Bronchus fibroblast of lung (primary cell): ENCODE data around the genes CEP85L and HSF2.

DNA sequence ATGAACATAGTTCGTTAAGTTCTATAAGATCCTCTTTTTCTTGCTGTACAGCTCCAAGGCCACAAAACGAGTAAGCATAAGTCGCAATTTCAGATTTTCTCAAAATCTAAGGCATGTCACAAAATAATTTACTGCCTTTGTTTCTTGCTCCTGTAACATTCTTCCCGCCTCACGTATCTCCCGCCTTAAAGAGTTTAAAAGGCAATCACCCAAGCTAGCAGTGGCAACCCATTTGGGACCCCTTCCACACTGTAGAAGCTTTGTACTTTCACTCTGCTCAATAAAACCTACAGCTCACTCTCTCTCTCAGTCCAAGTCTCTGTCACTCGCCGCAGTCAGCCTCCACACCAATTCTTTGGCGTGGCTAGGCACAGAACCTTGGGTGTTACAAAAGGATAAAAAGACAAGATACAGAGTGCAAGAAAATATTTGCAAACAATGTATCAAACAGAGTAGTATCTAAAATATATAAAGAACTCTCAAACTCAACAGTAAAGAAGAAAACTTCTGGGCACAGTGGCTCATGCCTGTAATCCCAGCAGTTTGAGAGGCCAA lies 24.9 kb downstream of the CEP85L start:
- RAMPAGE, long total RNA: no peak

DNA sequence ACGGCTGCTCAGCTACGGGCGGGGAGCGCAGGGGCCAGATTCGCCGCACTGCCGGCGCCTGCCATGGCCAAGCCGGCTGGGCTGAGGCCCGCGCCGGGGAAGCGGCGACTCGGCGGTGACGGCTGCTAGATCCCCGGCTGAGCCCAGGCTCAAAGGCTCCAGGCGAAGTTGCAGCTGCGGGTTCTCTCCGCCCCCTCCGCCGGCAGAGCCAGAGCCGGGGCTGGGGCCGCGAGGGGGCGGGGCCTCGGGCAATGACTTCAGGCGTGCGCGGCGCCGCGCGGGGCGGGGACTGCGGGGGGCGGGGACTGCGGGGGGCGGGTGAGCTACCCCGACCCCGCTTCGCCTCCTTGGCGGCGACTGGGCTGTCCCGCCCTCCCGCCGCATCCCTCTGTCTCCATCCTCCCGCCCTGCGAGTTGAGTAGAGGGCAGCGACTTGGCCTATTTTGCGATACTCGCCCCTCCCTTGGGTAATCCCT lies at the start of gene CEP85L:
Gene CEP85L, minus strand, starts transcription at position 187 of the 476 bp plus-strand sequence.
- RAMPAGE, long total RNA: no peak

DNA sequence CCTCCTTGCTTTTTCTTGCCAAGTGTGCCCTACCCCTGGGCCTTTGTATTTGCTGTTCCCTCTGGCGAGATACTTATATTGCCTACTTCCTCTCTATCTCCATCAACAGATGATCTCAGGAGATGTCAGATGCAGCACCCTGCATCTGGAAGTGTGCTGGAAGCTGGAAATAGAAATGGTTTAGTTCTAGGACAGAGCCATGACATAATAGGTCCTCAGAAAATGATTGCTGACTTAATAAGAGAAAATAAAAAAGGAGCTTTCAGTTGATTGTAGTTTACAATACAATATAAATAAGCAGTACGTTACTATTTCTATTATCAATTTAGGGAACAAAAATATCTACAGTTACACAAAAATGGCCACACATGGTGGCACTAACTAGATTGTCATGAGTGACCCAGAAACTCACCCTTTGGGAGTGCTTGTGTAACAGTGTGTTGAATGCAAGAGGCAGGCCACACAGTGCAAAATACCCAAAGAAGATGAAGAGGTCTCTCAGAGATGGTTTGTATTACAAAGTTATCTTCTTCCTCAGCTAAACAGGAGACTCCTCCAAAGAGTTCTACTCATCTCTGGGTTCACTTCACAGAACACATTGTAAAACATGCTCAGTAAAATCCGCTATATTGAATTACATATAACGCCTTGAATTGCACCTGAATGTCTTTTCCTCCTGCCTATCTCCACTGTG lies 5.6 kb downstream of the ASF1A start:
- RAMPAGE, long total RNA: no peak

GRCh38 chr6:119077696-119078372 lies 630 bp downstream of the FAM184A start:
- RAMPAGE, long total RNA: no peak

GRCh38 chr6:119078911-119079511 lies 547 bp upstream of the FAM184A start:
- RAMPAGE, long total RNA: no peak

- RAMPAGE, long total RNA: no peak
Observed at GRCh38 chr6:119147446-119147906, 69.0 kb upstream of the FAM184A start.

DNA sequence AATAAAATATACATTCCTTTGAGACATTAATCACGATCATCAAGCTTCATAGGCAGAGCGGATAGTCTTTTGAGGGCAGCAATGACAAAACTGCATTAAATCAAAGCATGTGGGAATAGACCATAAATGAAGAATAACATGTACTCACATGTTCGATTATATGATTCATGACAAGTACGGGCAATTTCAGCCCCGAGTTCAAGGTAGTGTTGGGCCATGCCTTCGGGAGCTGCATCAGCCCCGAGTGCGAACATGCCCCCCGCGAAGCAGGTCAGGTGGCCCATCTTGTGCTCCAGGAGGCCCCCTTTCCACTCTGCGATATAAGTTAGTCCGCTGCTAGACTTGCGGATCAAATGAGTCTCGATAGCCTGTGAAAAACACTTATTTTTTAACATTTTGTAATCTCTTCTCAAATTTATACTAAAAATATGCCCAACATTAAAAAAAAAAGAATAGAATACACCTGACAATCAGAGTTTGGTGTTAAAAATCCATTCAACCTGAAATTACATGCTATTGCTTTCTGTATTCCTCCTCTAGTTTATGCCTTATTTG lies 111.1 kb upstream of the FAM184A start:
- RAMPAGE, long total RNA: no peak

DNA sequence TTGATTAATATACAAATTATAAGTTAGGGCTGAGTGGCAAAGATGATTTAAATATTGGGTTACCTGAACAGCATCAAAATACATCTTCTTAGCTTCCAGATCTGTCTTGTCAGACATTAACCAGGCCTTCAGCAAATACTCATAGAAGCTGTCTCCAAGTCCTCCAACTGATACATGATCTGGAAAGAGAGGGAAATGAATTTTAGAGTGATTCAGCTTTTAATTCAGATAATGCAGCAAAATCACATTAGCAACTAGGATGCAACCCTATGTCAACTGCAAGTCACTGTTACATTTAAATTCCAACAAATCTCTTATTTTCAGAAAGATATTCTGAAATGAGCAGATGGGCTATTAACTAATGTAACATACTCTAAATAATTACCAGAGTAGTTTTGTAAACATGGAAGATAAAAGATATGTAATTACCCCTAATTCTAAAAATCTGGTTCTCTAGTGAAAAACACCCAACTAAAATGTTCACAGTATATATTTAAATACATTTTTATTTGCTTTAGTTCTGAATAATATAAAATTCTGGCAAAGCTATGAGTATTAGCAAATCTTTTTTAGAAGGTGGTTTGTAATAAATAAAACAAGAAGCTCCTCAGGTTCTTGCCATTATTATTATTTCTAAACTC lies 115.4 kb upstream of the FAM184A start:
- RAMPAGE, long total RNA: no peak

DNA sequence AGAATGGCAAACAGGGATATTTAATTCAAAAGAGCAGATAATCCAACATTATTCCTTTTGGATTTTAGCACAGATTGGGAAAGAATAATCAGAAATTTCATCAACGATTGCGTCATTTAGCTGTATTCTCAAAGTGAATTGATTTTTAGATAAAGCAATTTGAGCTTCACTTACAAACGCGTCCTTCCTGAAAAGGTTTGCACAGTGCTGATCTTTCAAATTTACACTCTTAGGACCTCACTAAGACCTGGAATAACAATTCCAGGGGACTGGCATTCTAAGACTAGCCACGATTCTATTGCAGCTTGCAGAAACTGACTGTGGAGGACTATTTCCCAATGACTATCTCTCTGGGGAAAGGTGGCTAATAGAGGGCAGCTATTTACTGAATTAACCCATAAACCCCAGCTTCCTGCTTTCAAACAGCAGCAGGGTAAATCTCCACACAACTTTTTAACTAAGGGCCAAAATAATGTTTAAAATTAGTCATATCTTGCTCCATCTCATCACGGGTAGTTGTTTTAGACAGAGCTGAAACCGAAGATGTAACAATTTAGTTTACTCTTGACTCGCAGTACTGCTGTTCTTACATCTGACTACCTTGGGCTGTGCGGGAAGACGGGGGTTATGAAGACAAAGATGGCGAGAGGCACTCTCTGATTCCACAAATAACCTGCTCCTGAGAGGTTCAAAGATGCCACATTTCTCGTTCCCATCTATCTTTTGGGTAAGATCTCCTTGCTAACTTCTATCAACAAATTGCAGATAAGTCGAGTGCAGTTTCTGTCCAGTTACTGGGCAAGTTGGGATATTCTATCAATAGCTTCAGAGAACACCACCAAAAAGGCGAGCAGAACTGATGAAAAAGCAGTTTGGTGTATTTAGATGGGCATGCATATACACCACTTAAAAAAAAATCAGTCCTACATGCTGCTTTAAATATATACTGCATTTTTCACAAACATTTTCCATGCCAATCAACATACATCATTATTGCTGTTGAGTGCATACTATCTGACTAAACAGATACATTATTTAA lies 131.4 kb upstream of the FAM184A start:
- RAMPAGE, long total RNA: no peak

- RAMPAGE, long total RNA: no peak
Observed at GRCh38 chr6:119251061-119251895, 98.3 kb downstream of the MAN1A1 start.

DNA sequence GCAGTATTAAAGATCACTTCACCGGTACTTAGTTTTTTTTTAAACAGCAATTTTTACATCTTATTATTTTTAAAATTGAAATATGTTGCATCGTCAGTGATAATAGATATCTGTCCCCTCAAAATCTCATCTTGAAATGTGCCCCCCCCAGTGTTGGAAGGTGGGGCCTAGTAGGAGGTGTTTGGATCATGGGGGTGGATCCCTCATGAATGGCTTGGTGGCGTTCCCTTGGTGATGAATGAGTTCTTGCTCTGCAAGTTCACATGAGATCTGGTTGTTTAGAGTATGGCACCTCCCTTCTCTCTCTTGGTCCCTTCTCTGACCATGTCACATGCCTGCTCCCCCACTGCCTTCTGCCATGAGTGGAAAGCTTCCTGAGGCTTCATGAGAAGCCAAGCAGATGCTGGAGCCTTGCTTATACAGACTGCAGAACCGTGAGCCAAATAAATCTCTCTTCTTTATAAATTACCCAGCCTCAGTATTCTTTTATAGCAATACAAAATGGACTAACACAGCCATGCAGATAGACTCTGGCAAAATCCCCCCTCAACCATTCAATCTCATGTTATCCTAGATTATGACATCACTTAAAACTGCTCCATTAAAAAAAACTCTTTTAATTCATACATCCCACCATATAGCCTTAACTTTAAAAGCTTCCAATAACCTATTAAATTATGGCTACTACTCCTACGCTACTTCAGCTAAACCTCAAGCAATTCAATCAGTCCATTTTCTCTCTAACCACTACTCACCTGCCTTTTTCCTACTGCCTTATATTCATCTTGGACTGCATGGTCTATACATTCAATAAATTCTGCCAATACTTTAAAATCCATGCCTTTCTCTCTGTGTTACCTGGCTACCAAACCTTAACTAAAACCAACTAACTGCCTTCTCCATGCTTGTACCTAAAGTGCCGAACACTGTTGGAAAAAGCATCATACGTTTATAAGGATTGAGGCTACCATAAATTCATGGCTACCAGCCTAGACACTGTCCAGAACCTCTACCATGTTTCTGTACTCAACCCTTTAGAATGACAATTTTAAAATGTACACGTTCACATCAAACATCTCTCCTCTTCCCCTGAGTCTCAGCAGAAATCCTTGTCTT lies 70.7 kb downstream of the MAN1A1 start:
- RAMPAGE, long total RNA: no peak

DNA sequence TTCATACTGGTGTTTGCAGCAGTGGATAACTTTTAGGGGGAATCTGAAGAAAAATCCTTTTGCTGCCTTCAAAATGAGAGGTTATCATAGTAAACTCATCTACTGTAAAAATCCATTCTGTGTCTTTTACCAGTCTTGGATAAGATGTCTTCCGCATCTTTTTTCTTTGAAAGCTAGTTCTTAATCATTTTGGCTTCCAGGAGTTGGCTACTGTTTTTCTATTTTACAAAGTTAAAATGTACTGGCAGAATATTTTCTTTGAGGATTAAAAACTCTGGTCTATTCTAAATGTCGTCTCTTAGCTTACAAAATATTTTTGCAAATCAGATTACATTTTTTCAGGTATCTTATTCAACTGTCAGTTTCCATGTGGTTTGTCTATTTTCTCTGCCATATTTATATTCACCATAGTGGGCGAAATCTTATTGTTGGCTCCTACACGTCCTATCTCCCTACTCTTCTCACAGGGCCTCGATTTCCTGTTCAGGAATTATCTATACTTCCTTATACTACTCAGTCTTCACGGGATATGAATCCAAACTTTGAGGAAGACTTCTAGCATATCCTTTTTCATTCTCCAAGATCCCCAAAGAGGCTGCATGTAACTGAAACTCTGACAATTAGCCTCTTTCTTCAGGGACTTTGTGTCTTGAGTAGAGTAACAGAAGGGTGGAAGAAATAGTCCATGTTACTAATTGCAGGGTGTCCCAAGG lies 62.9 kb downstream of the MAN1A1 start:
- RAMPAGE, long total RNA: no peak

GRCh38 chr6:121043247-121043633 lies 291.0 kb downstream of the TBC1D32 start:
- RAMPAGE, long total RNA: no peak

GRCh38 chr6:121767119-121767852 lies 331.8 kb downstream of the GJA1 start:
- RAMPAGE, long total RNA: no peak

GRCh38 chr6:122399156-122400420 lies at the start of gene HSF2:
TSS of gene HSF2 (plus strand) at chr6:122399652.
- RAMPAGE, long total RNA: start-site peak on the plus strand at chr6:122399634-122399684, 214 and 74 reads in 2 replicates

DNA sequence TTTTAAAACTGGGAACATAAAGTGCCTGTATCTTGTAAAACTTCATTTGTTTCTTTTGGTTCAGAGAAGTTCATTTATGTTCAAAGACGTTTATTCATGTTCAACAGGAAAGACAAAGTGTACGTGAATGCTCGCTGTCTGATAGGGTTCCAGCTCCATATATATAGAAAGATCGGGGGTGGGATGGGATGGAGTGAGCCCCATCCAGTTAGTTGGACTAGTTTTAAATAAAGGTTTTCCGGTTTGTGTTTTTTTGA lies 33.1 kb downstream of the HSF2 start:
- RAMPAGE, long total RNA: no peak

DNA sequence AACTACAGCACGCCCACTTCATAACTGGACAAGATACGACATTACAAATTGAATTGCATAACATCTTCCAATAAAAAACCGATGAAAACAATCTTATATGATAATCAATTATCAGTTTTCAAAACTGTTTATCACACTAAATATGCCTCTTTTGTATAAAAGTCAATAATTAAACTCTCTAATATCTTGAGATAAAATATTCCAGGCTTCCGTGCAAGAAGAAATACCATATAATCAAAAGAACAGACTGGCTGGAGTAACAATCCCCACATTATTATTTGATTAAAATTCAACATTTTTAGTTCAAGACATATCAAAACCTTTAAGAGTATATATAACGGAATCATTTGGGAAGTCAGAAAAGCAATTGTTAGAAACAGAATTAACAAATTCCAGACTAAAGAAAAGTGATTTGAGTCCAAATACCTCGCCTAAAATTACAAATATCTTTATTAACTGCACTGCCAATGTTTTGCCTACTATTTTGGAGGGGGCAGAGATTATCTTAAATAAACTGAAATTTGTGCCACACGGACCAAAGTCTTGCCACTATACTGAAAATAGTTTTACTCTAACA lies 1.1 kb downstream of the SERINC1 start:
- RAMPAGE, long total RNA: no peak

DNA sequence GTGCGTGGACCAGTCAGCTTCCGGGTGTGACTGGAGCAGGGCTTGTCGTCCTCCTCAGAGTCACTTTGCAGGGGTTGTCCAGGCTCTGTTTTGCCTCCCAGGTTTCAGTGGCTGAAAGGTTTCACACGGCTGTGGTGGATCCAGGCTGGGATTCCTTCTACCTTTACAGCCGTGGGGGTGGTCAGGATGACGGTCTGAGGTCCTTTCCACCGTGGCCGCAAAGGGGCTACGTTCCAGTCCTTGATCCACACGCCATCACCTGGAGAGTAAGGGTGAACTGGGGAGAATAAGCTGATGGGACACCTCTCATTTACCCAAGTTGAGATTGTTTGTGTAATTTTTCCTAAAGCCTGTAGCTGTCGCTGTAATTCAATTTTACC lies 35.5 kb upstream of the FABP7 start:
- RAMPAGE, long total RNA: no peak

- RAMPAGE, long total RNA: no peak
Observed at GRCh38 chr6:122780136-122780572, 638 bp downstream of the FABP7 start.

DNA sequence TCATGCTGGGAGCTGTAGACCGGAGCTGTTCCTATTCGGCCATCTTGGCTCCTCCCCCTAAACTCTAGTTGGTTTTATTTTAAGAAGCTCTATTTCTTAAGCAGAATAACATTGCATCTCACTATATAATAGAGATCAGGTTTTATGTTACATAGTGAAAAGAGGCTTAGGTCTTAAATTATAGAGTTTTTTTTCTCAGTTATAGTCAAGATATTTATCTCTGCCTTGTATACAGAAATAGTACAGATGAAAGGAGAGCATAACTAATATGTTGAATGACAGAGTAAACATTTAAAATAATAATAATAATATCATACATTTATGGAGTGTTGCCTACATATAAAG lies 249.5 kb upstream of the RNF217 start:
- RAMPAGE, long total RNA: no peak